ENCODE data around the gene NRTN.

DNA sequence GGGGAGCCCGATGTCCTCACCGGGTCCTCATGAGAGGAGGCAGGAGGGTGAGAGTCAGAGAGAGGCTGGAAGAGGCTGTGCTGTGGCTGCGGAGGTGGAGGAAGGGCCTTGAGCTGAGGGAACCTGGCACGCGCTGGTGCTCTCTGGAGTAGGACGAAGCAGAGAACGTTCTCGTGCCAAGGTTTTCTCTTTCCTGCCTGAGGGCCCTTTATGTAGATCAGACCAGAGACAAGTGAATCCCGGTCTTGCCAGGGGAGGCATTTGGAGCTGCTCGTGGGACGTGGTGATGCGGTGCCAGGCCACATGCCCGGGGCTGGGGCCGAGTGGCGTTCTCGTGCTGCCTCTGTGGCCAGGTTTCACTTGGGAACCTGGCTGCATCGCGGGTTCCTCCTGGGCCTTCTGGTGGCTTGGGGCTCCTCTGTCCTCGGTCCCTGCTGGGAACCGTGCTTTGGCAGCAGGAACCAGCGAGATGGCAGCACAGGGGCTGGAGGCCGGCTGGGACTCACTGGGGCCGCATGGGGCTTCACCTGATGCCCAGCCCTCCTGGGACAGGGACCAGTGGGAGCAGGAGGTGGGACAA lies 54.3 kb downstream of the KDM4B start:
- PRO-cap = no peak

GRCh38 chr19:5052767-5053405 lies 84.0 kb downstream of the KDM4B start:
- PRO-cap = no peak

GRCh38 chr19:5077947-5079117 lies 109.4 kb downstream of the KDM4B start:
- PRO-cap = no peak

DNA sequence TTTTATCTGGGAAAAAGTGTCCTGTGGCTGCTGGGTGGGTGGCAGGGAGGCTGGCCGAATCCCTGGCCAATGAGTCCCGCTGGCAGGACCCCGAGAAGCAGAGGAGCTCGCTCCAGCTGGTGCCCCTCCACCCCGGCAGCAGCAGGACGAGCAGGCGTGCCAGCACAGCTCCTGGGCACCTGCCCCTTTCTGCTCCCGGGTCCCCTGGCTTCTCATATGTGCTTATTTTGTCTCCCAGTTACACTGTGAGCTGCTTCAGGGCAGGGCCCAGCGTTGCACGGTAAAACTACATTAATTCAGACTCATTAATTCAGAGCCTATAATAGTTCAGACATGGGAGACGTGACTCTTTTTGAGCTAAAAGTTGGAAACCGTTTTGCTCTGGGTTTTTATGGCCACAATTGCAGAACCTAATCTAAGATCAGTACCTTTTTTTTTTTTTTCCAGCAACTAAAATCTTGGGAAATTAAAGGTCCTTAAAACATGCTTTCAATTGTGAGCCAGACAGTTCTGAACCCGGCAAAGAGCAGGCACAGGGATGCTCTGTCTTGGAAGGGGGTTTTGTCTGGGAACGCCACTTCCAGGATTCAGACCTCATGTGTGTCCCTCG lies 135.2 kb downstream of the KDM4B start:
- PRO-cap = no peak

DNA sequence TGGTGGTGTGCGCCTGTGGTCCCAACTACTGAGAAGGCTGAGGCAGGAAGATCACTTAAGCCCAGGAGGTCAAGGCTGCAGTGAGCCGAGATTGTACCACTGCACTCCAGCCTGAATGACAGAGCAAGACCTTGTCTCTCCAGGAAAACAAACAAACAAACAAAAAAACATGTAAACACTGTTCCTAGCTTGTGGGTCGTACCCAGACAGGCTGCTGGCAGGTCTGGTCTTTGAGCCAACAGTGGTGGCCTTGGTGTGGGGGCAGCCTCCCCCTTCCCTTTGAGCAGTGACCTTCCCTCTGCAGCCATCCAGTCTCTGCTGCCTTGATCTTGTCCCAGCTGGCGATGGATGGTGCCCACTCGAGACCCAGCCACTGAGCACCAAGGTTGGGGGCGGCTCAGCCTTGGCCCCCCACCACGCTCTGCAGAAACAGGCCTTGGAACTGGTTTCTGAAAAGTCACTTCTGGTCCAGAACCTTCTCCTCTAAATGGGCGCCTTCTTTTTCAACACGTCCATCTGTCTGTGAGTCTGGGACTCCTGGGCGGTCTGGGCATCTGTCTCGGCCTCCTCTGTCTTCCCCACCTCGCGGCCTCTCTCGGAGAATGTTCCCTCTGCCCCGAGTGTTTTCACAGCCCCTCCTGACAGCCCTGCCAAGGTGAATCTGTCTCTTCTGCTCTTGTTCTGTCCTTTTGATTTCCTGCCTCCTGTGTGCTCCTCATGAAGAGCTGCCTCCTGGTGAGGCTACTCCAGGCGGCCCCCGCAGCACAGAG lies 143.4 kb downstream of the KDM4B start:
- PRO-cap = no peak

DNA sequence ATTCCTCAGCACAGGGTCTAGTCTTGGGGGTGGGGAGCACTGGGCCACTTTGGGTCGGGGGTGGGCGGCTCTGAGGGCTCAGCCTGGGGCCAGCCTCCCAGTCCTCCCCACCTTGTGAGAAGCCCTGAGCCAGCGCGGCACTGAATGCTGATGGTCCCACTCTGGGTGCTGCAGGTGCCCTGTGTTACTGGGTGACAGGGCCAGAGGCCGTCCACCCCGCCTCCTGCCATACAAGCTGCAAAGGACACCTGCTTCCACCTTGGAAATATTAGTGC lies 145.6 kb downstream of the KDM4B start:
- PRO-cap = no peak

- PRO-cap = no peak
Measured at GRCh38 chr19:5114893-5115136, 145.9 kb downstream of the KDM4B start.

- PRO-cap = bidirectional peak, plus-strand start at chr19:5130820, minus-strand start at chr19:5130507
Measured at GRCh38 chr19:5130260-5130991, 161.5 kb downstream of the KDM4B start.

DNA sequence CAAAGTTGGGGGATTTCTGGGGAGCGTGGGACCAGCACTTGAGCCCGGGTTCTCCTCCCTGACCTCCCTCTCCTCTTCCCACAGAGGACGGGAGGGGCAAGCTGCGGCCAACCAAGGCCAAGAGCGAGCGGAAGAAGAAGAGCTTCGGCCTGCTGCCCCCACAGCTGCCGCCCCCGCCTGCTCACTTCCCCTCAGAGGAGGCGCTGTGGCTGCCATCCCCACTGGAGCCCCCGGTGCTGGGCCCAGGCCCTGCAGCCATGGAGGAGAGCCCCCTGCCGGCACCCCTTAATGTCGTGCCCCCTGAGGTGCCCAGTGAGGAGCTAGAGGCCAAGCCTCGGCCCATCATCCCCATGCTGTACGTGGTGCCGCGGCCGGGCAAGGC lies 162.1 kb downstream of the KDM4B start:
- PRO-cap = bidirectional peak, plus-strand start at position 194 of the sequence, minus-strand start at position 82 of the sequence

DNA sequence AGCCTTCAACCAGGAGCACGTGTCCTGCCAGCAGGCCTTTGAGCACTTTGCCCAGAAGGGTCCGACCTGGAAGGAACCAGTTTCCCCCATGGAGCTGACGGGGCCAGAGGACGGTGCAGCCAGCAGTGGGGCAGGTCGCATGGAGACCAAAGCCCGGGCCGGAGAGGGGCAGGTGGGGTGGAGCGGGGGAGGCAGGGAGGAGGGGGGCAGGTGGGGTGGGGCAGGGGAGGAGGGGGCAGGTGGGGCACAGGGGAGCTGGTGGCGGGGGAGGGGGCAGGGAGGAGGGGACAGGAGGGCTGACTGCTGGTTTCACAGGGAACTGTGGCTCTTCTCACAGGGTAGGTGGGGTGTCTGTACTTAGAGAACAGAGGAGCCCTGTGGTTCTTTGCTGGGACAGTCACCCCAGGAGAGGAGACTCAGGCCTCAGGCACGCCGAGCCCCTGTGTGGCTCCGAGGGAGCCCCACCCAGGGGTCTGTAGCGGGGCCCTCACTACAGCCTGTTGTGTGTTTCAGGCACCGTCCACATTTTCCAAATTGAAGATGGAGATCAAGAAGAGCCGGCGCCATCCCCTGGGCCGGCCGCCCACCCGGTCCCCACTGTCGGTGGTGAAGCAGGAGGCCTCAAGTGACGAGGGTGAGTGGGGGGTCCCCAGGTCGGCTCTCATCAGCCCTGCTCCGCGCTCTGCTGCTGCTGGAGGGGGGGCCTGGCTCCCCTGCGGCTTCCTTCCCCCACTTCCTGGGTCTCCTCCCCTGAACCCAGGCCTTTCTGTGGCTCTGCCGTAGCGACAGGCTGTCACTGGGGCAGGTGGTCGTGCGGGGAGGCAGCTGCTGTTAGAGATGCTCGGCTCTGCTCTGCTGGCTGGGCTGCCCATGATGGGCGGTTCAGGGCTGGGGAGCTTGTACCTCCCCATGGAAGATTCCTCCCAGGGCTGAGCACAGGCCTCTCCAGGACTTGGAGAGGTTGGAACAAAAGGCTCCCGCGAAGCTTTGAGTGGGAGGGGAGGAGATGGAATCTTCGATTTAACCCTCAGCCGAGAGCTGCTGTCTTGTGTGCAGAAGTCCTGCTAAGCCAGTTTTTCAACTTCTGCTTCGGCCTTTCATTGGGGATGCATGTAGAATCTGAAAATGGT lies 162.8 kb downstream of the KDM4B start:
- PRO-cap = bidirectional peak, plus-strand start at position 276 of the sequence, minus-strand start at position 160 of the sequence; bidirectional peak, plus-strand start at position 796 of the sequence, minus-strand start at position 684 of the sequence

GRCh38 chr19:5164577-5165232 lies 175.9 kb downstream of the PTPRS start:
- PRO-cap = no peak

- PRO-cap = no peak
Measured at GRCh38 chr19:5222505-5223191, 118.0 kb downstream of the PTPRS start.

- PRO-cap = no peak
Measured at GRCh38 chr19:5290289-5290806, 50.3 kb downstream of the PTPRS start.

GRCh38 chr19:5604293-5605098 lies 18.1 kb downstream of the SAFB2 start:
- PRO-cap = no peak

DNA sequence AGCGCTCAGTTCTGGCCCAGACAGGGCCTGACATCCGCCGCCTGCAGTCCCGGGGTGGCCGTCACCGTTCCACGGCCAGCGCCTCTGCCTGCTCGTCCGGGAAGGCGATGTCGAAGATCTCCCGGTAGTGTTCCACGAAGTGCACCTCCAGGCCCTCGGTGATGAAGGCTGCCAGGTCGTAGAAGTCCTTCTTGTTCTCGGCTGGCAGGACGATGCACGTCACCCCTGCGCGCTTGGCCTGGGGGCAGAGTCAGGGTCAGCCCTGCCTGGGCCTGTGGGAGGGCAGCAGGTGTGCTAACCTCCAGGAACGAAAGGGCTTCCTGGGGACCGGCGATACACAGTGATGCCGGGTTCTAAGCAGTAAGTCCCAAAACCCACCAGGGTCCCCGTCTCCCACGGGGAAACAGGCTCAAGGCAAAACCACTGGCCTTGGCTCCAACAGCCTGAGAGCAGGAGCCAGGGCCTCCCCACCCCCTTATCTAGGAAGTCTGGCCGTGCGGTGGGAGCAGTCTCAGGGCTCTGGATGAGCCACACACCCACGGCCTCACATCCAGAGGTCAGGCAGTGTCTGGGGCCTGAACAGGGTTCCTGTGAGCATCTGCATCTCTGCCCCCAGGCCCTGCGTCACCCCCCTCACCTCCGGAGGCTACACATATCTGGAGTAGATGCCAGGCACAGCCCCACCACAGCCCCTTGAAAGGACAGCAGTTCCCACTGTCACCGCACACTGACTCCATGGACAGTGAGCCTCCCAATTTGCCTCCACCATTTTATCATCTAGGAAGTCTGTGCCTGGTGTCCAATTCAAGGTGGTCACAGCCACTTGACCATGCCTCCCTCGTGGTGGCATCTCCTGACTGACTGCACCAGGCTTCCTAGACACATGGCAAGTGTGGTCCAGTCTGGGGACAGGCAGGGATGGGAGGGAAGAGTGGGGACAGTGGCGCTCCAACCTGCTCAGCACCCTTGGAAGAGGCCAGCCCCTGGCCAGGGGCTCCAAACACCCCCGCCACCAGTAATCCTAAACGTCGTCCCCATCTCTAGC lies 2.2 kb downstream of the RPL36 start:
- PRO-cap = no peak

DNA sequence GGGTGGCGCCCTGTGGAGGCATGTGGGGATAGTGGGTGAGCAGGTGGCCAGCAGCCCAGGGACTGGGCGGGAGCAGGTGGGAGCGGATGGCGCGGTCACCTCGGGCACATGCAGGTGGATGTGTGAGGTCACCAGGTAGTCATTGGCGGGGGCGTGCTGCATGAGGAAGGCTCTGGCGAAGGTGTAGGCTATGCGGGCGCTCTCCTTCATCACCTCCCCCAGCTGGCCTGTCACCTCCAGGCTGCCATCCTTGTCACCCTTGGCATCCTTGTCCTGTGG lies 3.3 kb downstream of the RPL36 start:
- PRO-cap = no peak

- PRO-cap = bidirectional peak, plus-strand start at chr19:5805064, minus-strand start at chr19:5804939
Measured at GRCh38 chr19:5804436-5805709, at the start of gene NRTN. Gene NRTN (plus strand): TSS chr19:5805067.

GRCh38 chr19:5828462-5828775 lies 11.1 kb downstream of the FUT6 start:
- PRO-cap = no peak

DNA sequence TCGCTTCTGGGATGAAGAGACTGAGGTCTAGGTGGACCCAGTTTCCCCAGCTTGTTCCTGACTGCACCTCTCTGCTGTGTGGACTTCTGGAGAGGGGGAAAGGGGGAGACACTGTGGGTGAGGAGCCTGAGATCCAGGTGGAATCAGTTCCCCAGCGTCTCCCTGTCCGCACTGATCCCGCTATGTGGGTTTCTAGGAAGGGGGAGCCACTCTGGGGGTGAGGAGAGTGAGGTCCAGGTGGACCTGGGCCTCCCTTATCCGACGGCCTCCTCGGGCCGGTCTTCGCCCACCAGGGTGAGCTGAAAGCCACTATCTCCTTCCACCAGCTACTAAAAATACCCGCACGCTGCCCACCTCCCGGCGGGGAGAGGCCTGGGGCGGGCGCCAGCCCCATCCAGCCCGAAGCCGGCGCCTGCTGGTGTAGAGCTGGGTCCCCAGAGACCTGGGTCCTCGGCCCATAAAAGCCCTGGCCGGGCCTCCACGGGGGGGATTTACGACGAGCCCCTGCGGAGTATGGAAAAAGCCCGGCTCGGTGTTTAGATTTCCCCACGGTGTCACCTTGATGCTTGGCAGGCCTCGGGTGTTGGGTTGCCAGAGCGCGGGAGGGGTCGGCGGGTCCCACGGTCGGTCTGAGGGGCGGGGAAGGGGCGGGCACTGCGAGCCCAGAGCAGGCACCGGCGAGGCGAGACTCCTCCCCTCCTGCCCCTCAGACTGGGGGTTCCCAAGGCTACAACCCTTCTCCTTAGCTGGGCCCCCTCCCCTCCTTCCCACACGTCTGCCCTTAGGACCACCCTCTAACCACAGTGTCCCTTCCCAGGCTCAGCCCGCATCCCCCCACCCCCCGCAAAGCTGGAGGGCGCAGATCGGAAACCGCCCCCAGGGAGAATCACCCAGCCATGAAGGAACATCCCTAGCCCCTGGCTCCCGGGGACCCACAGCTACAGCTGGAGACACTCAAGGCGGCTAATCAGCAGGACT lies 10.4 kb downstream of the FUT6 start:
- PRO-cap = no peak

DNA sequence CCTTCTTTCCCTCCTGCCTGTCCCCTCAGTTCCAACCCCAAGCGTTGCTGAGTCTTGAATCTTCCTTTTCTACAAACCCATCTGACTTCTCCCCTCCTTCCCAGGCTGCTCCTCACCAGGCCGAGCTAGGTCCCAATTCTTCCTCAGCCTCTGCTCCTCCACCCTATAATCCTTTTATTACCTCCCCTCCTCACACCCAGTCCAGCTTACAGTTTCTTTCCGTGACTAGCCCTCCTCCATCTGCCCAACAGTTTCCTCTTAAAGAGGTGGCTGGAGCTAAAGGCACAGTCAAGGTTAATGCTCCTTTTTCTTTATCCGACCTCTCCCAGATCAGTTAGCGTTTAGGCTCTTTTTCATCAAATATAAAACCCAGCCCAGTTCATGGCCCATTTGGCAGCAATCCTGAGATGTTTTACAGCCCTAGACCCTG lies 9.1 kb upstream of the FUT6 start:
- PRO-cap = no peak

Measured in paraaortic lymph node (tissue), 1 donor.